ENCODE measurements around a stretch of chr22.

- RRBS = no CpG with 5 or more reads among the region's 3 CpGs
These were observed 37.4 kb upstream of the ADORA2A start for GRCh38 chr22:24390010-24390418.

DNA sequence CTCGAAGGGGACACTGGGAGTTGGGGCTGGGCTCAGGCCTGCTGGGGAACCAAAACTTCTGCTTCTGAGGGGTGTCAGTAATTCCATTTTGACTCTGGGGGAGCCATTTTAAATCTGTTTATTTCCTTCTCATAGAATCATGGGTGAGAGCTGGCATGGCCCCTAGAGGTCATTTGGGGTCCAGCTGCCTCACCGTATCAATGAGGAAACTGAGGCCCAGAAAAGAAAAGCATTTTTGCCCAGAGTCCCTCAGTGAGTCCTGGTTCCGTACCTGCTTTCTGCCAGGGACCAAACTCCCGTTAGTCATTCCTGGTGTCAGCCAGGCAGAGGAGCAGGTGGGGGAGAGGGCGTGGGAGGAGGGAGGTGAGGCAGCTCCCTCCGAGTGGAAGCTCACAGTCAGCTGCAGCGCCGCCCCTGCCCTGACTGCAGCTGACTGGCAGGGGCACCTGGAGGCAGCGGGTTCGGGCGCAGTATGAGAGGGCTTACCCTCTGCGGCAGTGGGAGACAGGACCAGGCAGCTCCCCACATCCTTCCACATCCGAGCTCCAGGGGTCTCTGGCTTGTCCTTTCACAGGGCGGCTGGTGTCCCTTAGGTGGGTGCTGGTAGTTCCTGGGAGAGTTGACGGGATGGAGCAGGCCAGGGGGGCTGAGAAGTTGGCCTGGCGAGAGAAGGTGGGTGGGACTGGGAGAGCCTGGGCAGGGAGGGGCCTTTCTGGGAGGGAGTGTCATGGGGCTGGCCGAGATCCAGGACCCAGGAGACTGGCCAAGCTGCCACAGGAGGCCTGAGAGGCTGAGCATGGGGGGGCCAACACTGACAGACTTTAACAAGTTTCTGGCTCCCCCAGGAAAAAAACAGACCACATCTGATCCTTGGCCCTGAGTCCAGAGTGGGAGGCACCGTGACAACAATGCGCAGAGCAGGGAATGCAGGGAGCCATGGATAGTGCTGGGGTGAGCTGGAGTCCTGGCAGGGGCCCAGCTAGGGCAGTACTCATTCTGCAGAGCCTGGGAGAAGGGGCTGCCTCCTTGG is 4.7 kb downstream of the ADORA2A start:
- RRBS = no CpG with 5 or more reads among the region's 19 CpGs

DNA sequence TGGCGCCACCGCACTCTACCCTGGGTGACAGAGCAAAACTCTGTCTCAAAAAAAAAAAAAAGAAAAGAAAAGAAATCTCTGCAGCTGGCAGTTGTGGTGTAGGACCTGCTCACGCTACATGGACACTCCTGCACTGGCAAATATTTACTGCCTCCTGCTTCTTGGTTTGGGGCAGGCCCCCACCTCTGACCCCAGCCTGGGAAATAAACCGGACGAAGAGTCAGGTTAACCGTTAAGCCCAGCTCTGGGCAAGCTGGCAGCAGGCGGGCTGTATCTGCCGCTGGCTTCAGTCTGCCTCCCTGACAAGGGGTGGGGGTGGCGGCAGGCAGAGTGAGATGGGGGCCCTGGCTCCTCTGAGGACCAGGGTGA is 851 bp upstream of the LRRC75B start:
- RRBS = no CpG with 5 or more reads among the region's 9 CpGs

- RRBS = no CpG with 5 or more reads among the region's 12 CpGs
These were observed 83.6 kb downstream of the GGT1 start for GRCh38 chr22:24686670-24686983.

- RRBS = no CpG with 5 or more reads among the region's 14 CpGs
These were observed 79.4 kb downstream of the PIWIL3 start for GRCh38 chr22:24695016-24695668.

- RRBS = 2% methylated on average over 10 of the region's 27 CpGs
These were observed 408 bp upstream of the KIAA1671 start for GRCh38 chr22:24952111-24952505.

GRCh38 chr22:24952871-24953879 is 659 bp downstream of the KIAA1671 start:
- RRBS = 8% methylated on average over 27 of the region's 76 CpGs

- RRBS = no CpG with 5 or more reads among the region's 9 CpGs
These were observed 30.8 kb downstream of the KIAA1671 start for GRCh38 chr22:24983217-24983766.

GRCh38 chr22:25027383-25028014 is 75.0 kb downstream of the KIAA1671 start:
- RRBS = no CpG with 5 or more reads among the region's 10 CpGs

DNA sequence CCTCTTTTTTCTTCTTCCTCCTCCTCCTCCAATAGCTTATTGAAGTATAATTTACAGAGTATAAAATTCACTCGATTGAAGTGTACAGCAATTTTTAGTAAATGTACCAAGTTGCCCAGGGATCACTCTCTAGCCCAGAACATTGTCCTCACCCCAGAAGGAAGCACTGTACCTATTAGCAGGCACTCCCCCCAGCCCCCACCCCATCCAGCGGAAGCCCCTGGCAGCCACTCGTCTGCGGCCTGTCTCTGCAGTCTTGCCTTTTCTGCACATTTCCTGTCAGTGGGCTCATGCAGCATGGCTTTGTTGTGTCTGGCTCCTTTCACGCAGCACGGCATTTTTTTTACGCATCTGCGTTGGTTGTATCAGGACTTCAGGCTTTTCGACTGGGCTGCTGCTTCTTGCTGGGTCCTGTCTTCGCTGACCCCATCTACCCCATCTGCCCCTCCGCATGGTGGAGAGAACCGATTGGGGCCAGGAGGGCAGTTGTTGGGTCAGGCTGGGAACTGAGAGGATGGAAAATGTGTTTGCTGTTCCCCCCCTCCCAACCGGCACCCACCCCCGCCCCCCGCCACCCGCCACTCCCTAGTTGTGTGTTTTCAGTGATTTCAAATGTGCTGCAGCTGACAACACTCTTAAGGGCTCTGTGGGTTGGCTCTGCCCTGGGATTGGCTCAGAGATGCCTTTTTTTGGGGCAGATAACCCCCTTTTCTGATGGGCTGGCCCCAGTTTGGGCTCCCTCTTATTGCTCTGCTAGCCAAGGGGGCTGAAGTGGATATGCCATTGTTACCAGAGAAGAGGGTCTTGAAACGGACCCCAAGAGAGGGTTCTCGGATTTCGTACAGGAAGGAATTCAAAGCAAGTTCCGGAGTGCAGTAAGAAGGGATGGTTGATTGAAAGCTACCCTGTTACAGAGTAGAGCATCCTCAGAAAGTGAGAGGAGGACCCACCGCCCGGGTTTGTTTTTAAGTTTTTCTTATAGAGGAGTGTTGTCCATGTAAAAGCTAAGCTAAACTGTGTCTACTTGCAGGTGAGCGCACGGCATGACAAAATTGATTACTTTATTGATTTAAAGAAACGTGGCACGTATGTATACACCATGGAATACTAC is 110.1 kb downstream of the KIAA1671 start:
- RRBS = 75% methylated on average over 3 of the region's 26 CpGs

DNA sequence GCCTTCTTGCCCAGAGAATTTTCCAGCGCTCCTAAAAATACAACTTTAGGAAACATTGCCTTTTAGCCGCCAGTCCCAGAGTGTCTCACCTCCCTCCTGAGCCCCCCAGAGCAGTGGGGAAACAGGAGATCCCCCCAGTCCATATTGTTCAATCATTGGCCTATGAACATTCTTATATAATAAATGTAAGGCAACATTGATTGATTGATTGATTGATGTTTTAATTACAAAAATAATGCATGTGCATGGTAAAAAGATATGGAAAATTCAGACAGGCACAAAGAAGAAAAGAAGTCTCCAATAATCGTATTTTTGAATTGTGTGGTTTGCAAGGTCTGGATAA is 118.8 kb downstream of the KIAA1671 start:
- RRBS = no CpG with 5 or more reads among the region's 3 CpGs

DNA sequence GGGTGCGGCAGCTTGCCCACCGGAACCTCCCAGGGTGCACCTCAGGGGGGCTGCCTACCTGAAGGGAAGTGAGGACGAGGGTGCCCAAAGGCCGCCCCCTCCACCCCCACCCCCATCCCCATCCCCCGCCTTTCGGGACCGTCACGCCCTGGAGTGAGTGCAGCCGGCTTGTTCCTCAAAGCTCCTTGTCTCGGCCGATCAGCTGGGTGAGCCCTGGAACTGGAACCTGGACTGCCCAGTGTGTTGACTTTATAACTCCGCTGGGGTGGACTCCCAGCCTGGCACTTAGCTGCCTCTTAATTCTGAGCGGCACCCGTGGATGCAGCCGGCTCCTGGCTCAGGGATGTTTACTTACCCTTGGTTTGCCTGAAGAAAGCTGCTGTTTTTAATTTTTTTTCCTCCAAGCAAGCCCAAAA is 88.0 kb upstream of the CRYBB3 start:
- RRBS = 5% methylated on average over 2 of the region's 15 CpGs

DNA sequence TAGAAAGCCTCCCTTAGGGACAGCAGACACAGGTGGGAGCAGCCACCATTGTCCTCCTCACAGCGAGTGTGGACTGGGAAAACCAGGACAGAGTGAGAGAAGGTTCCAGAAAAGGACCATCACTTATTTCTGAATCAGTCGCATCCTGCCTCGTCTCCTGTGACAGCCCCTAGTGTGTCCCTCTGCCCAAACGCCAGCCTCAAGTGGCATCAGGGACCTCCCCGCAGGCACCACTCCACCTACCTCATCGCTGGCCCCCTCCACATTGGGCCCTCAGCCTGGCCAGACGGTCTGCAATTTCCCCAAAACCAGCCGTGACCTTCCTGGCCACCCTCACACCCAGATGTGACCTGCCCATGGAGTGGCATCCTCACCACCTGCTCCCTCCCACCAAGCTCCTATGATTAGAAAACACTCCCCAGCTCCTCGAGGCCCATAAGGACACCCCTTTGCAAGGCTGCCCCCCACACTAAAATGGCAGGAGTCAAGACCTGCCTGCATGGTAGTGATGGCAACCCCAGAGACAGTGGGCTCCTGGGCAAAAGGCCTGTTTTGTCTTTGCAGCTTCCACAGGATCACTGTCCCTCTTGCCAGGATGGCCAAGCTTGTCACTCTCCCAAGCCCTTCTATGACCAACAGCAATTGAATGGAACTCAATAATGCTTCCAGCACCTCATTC is 154.9 kb downstream of the CRYBB2 start:
- RRBS = no CpG with 5 or more reads among the region's 9 CpGs

DNA sequence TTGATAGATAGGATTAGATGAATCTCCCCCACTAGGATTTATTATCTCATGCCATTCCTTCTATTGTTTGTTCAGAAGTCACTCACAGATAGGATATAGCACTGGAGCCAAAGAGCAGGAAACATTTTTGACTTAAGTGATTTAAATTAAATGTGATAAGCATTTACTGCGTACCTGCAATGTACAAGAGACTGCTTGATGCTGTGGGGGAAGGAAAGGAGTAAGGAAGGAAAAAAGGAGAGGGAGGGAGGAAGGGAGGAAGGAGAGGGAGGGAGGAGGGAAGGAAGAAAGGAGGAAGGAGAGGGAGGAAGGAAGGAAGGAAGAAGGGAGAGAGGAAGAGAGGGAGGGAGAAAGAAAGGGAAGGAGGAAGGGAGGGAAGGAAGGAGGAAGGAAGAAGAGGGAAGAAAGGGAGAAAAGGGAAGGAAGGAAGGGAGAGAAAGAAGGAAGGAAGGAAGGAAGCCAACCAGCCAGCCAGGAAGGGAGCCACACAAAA is 44.1 kb upstream of the MYO18B start:
- RRBS = no CpG with 5 or more reads among the region's 1 CpG

DNA sequence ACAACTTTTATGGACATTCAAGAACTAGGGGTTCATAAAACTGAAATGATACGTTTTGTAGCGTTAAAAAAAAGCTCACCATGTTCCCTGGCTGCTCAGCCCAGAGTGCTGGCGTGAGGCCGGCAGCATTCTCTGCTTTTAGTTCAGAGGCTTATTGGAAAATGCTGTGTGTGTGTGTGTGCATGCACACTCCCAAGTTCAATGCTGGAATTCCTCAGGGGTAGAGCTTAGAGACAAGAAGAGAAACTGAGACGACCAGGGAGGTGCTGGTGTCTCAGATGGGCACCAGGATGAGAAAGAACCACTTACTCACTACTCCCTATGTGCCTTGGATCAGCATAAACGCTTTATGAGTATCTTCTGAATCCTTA is 102.2 kb downstream of the MYO18B start:
- RRBS = no CpG with 5 or more reads among the region's 6 CpGs

- RRBS = no CpG with 5 or more reads among the region's 6 CpGs
These were observed 80.6 kb upstream of the SEZ6L start for GRCh38 chr22:26088800-26088999.

- RRBS = 98% methylated on average over 6 of the region's 21 CpGs
These were observed 23.6 kb downstream of the ASPHD2 start for GRCh38 chr22:26452408-26453220.

GRCh38 chr22:26564164-26564697 is 25.7 kb downstream of the TPST2 start:
- RRBS = no CpG with 5 or more reads among the region's 9 CpGs

- RRBS = no CpG with 5 or more reads among the region's 11 CpGs
These were observed 21.6 kb downstream of the TPST2 start for GRCh38 chr22:26568221-26568792.

- RRBS = 1% methylated on average over 22 of the region's 73 CpGs
These were observed 577 bp downstream of the TPST2 start for GRCh38 chr22:26589097-26590012.

All from AG08470 (cell line).